ENCODE measurements around the genes FAM177B and CAPN8.

DNA sequence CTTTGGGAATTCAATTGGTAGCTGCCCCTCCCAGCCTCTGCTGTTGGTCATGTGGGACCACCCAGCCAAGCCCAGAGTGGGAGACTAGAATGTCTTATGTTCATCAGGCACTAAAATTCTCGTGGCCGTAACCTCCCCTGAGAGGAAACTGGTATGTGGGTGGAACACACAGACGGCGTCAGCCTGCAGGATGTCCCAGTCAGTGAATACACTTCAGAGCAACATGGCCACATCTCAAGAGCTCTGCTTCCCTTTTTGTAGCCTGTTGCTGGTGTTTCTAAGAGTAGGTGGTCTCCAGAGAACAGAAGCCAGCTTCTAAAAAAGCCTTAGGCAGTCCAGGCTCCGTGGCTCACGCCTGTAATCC lies 16.0 kb upstream of the MTARC1 start:
- PRO-cap = no peak

- PRO-cap = no peak
These were observed 3.3 kb upstream of the MTARC1 start for GRCh38 chr1:220783285-220783873.

DNA sequence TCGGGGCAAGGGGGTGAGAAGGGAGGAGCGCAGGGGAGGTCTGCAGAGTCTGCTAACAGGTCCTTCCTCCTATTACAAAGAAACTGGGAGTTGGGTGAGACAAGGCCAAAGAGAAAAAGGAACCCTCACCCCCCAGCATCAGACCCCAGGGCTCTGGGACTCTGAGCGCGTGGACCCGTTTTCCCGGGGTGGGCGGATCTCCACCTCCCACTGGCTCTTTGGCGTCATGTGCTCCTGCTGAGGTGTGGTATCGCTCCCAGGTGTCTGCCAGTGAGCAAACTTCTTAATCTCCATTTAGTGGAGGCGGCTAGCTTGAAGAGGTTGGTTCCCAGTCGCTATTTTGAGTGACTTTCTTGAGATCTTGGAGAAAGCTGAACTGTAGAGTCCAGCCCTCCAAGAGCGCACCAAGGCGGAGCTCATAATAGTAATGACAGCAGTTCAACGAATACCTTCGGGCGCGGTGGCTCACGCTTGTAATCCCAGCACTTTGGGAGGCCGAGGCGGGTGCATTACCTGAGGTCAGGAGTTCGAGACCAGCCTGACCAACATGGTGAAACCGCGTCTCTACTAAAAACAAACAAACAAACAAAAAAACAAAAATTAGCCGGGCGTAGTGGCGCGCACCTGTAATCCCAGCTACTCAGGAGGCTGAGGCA lies 674 bp downstream of the MTARC1 start:
- PRO-cap = no peak

DNA sequence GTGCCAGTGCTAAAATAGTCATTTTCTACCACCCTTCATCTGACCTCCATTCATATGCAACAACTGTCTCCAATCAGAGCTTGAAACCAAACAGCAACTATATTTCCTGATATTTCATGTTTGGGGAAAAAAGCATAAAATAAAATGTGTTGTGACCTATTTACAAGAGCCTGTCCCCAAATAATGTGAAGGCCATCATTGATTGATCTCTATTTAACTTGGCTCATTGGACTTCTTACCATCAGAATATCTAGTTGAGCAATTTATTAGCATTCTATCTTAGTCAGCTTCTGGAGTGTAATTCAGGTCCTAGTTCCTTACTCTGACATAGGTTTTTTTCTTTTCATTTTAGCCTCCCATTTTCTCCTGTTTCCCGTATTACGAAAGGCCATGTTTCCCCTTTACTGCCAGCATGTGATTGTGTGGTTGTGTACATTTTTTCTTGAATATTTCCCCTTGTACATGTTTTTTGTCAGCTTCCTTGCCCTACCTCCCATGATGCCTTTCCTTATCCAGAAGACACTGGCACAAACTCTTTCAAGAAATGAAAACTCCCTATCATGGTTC lies 43.0 kb downstream of the DUSP10 start:
- PRO-cap = no peak

- PRO-cap = no peak
These were observed 1.9 kb upstream of the DUSP10 start for GRCh38 chr1:221743640-221744248.

GRCh38 chr1:221837777-221838339 lies 96.0 kb upstream of the DUSP10 start:
- PRO-cap = no peak

DNA sequence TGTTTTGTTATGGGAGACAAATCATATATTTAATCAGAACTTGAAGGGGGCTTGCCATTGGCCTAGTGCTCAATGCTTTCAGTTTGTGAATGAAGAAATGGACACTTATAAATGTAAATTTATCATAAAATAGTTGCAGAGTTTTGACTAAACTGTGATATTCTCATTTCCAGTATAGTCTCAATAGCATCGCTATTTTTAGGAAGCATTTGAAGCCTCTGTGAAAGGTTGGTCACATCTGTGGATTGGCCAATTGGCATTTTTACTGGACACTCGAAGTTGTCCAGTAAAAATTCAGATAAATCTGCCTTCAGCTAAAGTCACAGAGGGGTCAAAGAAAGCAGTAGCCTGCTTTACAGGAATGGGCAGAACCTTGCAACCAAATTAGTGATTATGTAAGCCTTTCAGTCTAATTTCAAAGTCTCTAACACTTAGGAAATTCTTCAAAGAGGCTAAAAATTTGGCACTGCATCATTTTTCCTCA lies 318.2 kb upstream of the DUSP10 start:
- PRO-cap = no peak

DNA sequence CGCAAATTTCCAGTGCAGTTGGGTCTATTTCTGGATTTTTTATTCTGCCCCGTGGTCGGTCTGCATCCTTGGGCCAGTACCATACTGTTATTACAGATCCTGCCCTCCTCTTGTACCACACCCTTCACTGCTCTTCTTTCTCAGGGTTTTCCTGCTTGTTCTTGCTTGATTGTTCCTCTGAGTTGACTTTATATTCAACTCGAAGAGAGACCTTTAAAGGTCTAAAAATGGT lies 25.3 kb downstream of the MIA3 start:
- PRO-cap = no peak

GRCh38 chr1:222736843-222737939 lies at the start of gene FAM177B:
Gene FAM177B, plus strand, starts transcription at chr1:222737202.
- PRO-cap = bidirectional peak, plus-strand start at chr1:222737267, minus-strand start at chr1:222737117

DNA sequence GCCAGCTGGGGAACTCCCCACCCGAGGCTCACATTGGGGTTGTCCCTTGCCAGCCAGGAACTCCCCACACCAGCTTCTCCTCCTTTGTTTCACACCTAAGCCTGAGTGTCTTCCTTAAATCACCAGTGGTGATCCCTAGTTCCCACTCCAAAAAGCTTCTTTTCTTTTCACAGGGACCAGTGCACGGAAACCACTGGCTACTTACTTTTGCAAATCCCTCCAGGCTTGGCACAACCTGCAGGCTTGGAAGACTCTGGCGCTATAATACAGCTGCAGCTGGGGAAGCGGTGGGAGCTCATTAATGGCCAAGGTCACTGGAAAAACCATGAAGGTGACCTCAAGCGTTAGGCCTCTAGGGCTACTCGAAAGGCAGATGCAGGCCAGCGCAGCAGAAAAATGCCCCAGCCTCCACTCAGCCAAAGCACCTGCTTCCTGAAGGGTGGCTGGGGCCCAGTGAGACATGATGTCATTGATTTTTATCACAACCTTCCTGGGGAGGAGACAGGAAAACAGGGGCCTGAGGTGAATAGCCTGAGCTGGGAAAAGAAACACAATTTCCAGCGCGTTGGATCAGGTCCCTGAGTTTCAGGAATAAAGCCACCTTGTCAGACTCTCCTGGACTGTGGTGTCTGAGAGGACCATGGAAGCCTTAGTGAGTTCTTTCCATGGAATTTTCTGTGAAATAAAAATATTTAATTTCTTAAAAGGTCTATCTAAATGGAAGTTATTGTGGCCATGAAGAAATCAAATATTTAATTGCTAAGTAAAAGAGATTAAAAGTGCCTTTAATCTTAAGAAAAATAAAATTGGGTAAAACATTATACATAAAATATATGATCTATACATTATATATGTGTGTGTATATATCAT lies 39.9 kb downstream of the TLR5 start:
- PRO-cap = no peak

DNA sequence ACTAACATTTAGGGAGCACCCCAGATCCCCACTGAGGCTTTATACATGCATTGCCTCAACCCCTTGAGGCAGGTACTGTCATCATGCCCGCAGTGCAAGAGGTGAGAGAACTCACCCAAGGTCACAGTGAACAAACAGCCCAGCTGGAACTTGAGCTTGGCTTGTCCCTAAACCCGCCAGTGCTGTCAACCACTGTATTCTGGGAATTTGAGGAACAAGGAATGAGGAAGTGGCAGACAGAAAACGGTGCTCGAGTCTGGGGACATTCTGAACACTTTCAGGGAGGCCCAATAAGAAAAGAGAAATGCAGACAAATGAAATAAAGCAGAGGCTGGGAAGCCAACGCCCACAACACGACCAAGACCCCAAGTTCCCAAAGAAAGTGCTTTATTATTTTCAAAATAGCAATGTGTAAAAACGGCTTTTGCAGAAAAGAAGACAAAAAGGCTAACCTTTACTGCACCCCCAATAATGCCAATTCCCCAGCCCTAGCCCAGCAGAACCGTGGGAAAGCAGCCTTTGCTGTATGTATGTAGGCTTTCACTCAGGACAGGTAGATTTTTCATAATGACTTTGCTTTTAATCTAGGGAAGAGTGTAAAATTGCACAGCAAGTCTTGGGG lies 34.8 kb upstream of the TLR5 start:
- PRO-cap = bidirectional peak, plus-strand start at position 235 of the sequence, minus-strand start at position 184 of the sequence

GRCh38 chr1:223400788-223401714 lies 7.8 kb downstream of the CCDC185 start:
- PRO-cap = no peak

- PRO-cap = no peak
These were observed 120.7 kb downstream of the CAPN8 start for GRCh38 chr1:223544685-223545404.

DNA sequence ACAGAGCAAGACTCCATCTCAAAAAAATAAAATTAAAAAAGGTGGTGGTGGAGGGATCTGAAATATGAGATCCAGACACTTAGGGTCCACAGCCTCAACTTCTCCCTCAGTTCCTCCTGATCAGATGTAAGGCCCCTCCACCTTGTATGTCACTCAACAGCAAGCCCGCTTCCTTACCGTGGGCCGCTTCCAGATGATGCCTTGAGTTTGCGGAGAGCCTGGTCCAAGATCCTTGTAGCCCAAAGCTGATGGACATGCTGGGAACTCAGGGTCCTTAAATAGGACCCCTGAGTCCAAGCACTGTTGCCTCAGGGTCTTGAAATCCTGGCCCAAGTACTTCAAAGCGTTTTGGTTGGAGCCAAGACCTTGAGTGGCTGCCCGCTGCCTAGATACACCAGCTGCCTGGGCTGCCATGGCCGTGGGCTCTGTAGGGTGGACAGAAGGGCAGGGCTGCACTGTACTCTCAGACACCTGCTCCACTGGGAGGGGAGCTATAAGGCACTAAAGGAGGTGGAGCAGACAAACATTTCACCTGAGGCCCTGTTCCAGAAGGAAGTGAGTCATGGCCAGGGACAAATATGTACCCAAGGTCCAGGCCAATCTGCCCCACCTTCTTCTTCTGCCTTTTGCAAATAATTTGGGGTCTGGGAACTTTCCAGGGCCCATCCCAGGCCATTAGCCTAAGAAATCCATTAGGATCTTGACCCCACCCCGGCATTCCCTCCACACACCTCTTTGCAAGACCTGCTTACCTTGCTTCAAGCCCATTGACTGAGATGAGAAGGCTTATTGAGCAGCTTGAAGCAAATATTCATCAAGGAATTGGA lies at the start of gene CAPN8:
CAPN8 (minus strand) TSS at position 469 of the 827 bp plus-strand sequence.
- PRO-cap = unidirectional peak, minus-strand start at position 469 of the sequence

DNA sequence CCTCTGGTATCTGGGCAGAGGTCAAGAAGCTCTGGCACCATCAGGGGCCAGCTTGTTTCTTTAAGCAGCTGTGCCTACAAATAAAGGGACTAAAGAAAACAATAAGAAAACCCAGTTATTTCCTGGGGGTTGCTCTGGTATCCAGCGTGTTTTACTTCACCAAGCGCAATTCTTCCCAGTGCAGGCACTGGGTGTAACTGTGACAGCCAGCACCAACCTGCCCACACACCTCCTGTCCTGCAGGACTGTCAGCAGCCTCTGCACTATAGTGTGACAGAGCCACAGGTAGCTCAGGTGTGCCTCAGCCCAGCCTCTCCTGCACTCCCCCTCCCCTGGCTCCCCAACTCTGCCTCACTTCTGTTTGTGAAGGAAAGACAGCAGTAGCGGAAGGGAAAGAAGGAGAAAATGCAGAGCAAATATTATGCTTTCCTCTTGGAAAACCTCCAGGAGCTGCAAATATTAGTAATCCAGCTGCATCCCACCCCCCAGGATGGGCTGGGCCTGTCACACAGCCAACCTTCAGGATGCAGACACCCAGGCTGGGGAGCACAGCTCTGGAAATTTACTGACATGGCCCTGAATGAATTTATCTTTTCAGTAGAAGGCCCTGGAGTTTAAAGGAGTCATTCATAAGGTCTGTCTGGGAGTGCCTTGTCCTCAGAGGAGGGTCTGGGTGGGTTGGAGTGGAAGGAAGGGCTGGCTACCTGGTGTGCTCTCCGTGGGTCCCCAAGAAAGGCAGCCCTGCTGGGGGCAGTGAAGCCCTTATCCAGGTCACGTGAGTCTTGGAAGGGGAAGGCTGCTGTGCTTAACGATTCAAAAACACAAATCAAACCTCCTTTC lies 20.8 kb downstream of the CAPN2 start:
- PRO-cap = bidirectional peak, plus-strand start at position 522 of the sequence, minus-strand start at position 348 of the sequence

DNA sequence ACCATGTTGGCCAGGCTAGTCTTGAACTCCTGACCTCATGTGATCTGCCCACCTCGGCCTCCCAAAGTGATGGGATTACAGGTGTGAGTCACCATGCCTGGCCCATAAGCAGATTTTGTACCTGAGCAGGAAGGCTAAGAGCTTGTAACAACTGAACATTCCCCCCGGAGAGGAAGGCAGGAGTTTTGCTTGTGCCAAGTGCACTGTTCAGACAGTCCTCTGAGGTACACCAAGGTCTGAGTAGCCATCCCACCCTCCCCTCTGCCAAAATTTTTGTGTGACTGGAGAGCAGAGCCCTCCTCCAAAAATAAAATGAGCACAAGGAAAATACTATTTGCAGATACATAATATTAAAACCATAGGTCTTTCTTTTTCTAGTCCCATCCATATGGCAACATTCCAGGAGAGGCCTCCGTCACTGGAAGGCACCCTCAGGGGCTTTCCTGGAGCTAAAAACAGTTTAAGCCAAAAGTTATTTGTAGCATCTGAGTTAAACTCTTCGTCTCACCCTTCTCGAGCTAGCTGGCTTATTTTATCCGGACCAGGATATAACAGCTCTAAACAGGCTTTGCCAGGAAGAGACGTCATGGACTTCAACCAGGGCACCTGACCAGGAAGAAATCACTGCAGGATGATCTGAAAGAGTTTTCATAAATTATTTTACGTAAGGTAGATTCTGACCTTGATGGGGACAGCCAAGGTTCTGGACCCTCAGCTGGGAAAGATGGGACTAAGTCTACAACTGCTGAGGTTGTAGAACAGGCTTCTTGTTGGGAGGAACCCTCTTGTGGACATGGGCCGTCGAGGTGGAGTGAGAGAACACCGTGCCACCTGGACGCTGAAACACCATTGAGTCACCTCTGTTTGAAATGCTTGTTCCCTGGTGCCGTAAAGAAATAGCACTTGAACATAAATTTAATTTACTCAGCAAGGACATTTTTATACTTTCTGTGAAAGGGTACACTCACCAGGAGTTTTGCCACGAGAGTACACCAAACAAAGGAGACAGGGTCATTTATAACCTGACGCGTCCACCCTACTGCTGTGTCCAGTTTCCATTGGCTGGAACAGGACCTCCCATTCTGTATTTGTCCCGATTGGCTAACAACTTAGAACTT lies 27.4 kb downstream of the CAPN2 start:
- PRO-cap = bidirectional peak, plus-strand start at position 568 of the sequence, minus-strand start at position 524 of the sequence

DNA sequence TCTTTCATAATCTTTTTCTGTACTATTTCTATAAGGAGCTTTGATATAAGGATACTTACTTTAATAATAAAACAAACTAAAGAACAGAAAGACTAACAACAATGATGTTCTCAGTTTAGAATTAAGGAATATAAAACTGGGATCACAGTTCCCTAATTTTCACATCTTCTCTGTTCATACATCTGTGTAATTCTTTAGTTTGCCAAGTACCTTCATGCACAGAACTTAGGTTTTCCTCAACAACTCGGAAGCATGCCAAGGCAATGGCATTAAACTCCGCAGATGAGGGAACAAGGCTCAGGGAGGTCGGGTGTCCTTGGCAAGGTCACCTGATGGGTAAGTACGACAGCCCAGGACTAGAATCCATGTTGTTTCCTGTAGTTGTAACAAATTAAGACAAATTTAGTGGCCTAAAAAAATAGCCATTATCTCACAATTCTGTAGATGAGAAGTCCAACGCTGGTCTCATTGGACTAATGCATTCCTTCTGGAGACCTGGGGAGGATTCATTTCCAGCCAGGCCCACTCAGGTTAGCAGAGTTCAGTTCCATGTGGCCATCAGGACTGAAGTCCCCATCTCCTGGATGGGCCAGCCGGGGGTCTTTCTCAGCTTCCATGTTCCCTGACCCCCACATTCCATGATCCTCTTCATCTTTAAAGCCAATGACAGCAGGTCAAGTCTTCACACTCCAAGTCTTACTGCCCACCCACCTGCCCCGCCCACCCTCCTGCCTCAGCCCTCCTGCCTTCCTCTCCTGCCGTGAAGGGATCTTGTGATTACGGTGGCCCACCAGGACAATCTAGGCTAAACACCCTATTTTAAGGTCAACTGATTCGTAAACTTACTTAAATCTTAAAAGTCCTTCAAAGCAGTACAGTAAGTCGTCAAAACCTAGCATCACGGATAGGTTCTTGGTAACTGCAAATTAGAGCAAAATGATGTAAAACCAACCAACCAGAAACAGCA lies 66.2 kb downstream of the CAPN2 start:
- PRO-cap = no peak

DNA sequence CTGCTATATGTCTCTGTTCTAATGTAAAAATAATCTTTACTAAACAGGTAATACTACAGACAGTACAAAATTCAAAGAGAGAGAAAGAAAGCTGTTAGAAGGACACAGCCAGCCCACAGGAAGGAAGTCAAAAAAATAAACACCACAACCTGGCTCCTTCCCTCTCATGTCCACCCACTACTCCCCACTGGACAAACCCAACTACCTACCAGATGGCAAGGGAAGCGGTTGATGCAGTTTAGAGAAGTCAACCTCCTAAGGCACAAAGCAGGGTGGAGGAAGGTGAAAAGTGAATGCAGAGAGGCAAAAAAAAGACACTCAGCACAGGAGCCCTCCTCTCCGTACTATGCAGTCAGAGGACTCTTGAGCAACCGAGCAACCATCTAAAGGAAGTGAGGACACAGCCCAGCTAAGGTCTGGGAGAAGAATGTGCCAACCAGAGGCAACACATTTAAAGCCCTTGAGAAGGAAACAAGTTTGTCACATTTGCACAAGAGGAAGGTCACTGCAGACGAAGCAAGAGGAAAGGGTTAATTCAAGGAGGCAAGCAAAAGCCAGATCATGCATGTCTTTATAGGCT lies 20.0 kb downstream of the TP53BP2 start:
- PRO-cap = no peak

DNA sequence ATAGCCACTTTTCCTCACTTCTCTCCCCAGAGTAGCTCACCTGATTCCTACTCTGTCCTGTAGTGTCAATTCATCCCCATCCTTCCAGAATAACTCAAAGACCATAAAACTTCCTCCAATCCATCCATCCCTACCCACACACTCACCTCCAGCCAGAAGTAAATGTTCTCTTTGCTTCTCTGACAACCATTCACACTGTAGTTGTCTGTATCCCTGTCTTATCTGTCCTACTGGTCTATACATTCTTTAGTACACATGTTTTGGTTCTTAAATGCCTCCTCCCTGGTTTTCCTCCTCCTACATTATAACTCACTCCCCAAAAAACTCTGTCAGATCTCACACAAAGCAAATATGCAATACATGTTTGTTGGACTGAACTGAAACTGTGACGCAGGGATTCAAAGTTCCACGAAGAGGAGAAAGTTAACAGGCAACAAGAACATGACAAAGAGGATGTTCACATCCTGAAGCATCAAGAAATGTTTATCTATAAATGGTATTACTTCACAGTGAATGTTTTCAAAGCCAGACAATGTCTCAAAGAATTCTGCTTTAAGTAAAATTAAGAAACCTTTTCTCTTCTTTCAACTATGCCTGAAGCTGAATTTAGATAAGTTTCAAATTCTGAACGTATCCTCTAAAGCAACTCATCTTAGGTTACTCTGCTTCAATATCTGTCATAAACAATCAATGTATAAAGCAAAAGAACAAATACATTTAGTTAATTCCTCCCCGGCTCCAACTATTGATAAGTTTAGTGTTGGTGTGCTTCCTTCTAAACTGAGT lies 10.9 kb downstream of the TP53BP2 start:
- PRO-cap = no peak

GRCh38 chr1:223886312-223887348 lies 40.9 kb upstream of the TP53BP2 start:
- PRO-cap = no peak

All from bile duct (tissue), 1 donor.